LHCN-M2 (cell line): Measurements from ENCODE around the genes SEC23A, PNN, FSCB and MGAT2.

DNA sequence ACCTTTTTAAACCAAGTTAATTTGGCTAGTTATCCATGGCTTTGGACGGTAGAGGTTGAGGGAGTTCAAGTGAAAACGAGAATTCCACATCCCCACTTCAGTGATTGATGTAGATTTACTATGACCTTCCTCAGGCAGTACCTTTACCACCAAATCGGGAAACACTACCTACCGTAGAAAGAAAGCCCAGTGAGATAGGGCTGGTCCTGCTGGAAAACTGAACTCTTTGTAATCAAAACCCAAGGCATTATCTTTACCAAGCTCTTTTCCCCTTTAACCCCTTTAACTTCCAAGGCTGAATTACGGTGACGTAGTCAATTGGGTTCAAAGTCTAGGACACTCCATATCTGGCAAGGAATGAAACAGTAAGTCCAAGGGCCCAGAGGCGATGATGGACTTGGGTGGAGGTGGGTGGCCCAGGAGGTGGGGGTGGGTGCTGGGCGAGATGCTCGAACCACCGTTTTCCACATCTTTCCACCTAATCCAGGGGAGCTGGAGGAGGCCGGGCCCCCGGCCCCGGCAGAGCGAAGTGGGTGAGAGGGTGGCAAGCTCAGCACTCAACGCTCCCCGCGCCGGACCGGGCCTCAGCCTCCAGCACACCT lies 603 bp downstream of the SEC23A start:
- RAMPAGE, long total RNA: no peak

DNA sequence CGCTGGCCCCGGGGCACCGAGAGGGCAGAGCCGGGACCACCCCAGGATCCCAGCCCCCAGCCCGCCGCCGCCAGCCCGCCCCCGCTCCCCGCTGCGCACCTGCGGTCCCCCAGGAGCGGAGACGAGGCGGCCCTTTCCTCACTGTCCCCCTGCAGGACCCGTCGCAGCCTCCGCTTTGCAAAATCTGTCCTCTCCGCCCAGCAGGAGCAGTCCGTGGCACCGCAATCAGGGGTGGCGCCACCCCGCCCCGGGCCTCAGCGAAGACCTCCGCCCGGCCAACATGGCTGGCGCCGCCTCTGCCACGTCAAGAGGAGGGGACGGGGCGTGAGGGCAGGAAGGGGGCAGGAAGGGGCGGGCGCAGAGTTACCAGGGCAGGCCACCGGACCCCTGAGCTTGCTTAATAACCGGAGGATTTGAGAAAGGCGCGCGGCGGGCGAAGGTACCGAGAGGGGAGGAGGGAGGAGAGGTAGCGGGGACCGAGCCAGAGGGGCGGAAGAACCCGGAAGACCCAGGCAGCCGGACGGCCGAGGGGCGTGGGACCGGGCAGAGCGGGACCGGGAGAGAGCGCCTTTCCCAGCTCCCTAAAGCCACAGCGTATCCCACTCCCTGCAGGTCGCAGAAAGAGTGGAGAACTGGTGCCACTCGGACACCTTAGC lies at the start of gene SEC23A:
SEC23A (minus strand) TSS at position 303 of the 656 bp plus-strand sequence.
- RAMPAGE, long total RNA: start-site peak on the minus strand centred at position 262 of the sequence, 89 bp wide, 231 reads

DNA sequence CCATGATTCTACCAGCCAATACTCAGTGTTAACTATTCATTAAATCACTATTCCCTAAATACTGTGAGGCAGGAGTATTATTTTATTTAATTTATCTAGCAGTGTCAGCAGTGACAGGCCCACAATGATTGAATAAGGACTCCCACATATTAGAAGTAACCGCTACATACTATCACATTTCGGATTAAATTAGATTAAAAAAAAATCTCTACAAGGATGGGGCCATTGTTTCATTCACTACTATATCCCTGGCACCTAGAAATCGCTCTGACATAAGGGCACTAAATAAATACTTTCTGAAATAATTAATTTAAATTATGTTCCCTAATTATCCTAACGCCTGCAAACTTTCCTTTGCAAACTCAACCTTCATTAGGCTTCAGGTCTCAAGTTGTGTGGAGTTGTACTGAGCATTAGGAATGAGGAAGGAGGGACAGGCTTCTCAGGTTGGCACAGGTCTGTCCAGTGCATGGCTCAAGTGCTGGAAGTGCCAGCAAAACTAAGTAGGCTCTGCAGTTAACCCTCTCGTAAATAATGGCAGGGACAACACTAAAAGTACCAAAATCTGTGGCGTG lies 856 bp downstream of the TRAPPC6B start:
- RAMPAGE, long total RNA: no peak

DNA sequence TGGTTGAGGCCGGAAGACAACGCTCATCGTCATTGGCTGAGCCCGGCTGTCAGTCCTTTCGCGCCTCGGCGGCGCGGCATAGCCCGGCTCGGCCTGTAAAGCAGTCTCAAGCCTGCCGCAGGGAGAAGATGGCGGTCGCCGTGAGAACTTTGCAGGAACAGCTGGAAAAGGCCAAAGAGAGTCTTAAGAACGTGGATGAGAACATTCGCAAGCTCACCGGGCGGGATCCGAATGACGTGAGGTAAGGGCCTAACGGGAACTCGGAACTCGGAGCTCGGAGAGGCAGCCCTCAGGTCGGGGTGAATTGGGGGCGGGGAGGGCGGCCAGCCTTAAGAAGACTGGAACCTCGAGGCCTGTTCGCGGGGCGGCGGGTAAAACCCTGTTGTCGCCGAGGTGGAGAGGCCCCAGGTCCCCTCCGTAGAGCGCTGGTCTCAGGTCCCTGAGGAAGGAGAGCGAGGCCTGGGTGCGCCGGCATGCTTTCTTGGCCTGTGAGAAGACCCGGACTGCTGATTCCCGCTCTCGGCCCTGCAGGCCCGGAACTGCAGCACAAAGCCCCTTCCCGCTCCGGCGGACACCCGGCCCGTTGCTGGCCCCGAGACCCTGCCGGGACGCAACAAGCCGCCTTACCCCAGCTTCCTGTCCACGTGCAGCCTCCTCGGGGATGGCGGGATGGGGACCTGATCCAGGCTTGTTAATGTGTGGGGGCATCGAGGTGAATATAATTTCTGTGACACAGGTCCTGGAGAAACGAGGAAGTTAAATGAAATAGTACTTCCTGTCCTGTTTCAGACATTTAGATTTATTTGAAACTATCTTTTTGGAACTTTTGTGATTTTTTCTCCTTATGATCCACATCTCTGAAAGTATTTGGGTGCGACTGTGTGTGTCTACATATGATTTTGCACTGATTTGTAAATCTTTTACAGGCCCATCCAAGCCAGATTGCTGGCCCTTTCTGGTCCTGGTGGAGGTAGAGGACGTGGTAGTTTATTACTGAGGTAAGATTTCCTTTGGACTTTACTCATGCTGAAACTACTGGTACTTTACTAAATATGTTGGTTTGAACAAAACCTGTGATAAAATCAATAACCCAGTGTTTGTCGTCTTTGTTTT lies at the start of gene PNN:
PNN (plus strand) TSS at position 103 of the 1,113 bp plus-strand sequence.
- RAMPAGE, long total RNA: no peak

GRCh38 chr14:39184069-39184268 lies 8.9 kb downstream of the PNN start:
- RAMPAGE, long total RNA: no peak

DNA sequence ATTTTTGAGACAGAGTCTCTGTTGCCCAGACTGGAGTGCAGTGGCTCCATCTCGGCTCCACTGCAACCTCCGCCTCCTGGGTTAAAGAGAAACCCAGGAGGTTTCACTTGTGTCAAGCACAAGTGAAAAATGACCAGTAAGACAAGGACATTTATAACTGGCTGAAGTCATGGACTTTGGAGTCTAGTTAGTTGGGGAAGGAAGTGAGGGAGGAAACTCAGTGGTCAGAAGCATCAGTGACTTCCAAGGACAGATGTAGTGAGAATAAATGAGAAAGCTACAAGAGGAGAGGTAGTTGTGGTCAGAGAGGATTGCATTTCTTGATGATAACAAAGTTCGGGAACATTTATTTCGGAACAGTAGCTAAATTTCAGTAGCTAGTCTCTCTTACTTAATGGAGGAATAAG lies 85.3 kb downstream of the FBXO33 start:
- RAMPAGE, long total RNA: no peak

DNA sequence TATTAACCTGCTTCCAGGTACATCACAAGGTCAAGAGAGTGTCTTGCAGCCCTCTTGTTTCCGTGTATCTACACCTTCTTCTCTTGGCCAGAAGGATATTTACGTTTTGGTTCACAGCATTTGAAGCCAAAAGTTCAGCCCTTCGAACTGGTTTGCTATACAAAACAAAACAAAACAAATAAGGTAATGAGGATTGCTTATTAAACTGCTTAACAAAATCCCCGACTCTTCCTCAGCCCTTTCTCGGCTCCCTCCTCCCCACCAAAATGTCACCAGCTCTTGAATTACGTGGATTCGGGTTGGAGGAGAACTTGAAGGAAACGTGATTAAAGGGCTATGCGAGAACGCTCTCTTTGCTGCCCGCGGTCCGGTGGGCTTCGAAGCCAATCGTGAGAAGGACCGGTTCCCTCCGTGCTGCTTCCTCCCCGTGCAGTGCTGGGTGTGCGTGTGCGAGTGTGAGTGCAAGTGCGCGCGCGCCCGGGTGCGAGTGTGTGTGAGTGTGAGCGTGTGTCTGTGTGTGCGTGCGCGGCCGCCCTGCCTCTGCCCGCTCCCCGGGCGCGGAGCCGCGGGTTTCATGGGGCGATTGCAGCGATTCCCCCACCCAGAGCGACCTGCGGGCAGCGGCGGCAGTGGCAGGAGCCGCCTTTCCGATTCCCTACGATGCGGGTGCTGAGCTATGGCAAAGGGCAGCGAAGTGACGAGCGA lies 1.2 kb downstream of the LRFN5 start:
- RAMPAGE, long total RNA: no peak

- RAMPAGE, long total RNA: no peak
These were observed at the start of gene FSCB for GRCh38 chr14:44506995-44507592. Gene FSCB, minus strand, starts transcription at chr14:44507283.

DNA sequence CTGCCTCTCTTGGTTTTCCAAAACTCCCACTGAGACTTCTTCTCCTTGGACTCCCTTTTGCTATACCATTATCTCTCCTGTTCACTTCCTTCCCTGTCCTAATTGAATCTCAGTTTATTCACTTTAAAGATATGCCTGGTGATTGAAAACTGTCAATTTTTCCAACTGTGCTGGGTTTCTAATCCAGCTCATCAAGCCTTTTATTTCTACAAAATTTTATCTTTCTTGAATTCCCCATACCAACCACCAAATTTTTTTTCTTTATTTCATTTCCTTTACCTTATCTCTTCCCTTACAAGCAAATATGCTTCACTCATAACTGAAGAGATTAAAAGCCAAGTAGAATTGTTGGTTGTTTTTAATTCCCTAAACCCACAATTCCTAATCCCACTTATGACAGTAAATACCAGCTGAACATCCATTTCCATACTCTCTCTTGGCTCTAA lies 46.2 kb downstream of the MIS18BP1 start:
- RAMPAGE, long total RNA: no peak

- RAMPAGE, long total RNA: no peak
These were observed 3.0 kb downstream of the MIS18BP1 start for GRCh38 chr14:45249781-45250664.

DNA sequence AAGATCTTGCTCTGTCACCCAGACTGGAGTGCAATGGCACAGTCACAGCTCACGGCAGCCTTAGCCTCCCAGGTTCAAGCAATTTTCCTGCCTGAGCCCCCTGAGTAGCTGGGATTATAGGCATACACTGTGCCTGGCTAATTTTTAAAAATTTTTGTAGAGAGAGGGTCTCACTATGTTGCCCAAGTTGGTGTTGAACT lies 114.3 kb upstream of the MIS18BP1 start:
- RAMPAGE, long total RNA: no peak

GRCh38 chr14:45550833-45552156 lies 298.3 kb upstream of the MIS18BP1 start:
- RAMPAGE, long total RNA: no peak

DNA sequence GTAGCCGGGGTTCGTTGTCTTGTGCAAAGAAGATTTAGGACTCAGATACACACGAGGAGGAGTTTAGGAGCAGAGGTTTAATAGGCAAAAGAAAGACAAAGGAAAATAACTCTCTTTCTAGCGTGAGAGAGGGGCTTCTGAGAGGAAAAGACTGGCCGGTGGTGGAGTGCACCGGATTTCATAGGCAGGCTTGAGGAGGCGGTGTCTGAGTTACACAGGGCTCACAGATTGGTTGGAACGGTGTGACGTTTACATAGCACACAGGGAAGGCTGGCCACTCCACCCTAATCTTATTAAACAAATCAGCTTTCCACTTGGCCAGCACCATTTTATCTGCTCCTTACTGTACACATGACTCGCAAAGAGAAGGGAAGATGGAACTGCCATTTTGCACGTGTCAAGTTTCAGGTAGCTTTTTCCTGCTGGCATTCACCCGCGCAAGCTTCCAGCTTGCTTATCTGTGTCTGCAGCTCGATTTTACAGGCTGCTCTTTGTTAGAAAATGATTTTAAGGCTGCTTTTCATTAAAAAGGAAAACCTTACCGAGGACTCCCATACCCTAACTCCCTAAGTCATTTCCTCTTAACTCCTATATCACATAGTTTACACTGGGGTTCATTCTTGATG lies 587.7 kb downstream of the RPL10L start:
- RAMPAGE, long total RNA: no peak

GRCh38 chr14:49618497-49619498 lies 1.6 kb downstream of the RPL36AL start:
- RAMPAGE, long total RNA: no peak

DNA sequence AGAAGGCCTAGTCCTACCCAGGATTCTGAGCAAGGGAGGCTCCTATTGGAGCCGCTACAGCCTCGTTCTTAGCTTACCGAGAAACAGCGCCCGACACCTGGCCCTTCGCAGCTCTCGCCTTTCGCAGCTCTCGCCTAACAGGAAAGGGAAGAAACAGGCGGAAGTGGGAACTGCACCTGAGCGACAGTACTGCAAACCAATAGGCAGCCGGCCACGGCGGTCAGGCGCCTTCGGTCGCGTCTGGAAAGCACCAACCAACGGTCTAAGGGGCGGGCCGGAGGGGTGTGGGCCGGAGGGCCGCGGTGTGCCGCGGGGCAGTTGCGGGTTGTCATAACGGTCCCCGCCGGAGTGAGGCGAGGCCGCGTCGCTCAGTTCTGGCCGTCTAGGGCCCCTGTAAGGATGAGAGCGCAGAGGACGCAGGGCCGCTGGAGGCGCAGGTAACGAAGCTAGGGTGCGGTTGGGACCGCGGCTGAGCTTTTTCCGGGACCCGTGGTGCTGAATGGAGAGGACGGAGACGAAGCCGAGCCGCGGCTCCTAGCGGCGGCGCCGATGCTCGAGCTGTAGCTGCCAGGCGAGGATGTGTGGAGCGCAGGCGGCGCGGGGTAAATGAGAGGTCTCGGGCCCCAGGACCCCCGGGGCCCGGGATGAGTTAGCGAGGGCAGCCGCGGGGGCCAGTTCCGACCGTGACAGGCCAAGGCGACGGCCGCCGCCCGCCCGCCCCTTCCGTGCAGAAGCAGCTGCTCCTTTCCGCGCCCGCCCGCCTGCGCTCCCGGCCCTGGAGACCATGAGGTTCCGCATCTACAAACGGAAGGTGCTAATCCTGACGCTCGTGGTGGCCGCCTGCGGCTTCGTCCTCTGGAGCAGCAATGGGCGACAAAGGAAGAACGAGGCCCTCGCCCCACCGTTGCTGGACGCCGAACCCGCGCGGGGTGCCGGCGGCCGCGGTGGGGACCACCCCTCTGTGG lies at the start of gene MGAT2:
MGAT2 (plus strand) TSS at position 315 of the 965 bp plus-strand sequence.
- RAMPAGE, long total RNA: start-site peak on the minus strand centred at position 139 of the sequence, 41 bp wide, 2,394 reads

DNA sequence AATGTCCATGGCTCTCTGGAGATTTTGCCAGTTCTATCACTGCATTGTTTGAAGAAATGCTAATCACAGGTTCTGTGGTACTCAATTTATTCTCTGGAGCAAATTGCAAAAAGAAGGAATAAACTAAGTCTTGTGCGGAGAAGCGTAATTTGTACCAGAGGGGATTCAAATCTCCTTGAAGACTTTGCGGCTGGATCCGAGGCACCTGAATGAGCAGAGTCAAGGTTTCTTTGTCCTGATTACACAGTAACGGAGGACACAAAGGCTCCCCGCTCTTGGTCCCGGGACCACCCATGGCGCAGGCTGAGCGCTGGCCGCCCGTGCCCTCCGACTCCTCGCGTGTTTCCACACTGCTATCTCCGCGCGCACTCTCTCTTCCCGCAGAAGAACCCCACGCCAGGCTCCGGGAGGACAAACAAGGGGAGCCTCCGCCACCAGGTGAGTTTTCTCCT lies 1.7 kb downstream of the DNAAF2 start:
- RAMPAGE, long total RNA: no peak

GRCh38 chr14:49766601-49767251 lies 1.2 kb upstream of the KLHDC2 start:
- RAMPAGE, long total RNA: no peak

DNA sequence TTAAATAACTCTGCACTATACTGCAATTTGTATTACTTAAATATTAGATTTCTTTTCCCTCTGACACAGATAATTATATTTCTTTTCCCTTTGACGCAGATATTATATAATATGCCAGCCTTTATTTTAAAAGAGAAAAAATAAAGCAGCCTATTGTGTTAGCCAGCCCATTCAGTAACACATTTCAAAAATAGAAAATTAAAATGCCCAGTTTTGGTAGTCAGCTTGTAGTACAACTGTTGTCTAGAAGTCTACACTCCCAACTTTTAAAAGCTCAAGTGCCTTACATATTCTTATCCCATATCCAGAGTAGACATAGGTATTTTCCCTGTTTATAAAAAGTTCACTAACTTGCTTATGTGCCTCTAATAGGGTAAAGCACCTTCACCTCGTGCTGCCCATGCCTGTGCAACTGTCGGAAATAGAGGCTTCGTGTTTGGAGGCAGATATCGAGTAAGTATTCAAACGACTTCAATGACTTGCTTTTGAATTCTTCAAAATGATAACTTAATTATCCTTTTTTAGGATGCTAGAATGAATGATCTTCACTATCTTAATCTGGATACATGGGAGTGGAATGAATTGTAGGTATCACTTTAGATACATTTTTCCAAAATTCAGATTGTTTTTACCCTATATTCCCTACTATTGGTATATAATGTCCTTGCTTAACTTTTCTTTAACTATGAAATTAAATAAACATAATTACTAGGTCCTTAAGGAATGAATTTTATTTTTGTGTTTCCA lies 11.4 kb downstream of the KLHDC2 start:
- RAMPAGE, long total RNA: no peak

DNA sequence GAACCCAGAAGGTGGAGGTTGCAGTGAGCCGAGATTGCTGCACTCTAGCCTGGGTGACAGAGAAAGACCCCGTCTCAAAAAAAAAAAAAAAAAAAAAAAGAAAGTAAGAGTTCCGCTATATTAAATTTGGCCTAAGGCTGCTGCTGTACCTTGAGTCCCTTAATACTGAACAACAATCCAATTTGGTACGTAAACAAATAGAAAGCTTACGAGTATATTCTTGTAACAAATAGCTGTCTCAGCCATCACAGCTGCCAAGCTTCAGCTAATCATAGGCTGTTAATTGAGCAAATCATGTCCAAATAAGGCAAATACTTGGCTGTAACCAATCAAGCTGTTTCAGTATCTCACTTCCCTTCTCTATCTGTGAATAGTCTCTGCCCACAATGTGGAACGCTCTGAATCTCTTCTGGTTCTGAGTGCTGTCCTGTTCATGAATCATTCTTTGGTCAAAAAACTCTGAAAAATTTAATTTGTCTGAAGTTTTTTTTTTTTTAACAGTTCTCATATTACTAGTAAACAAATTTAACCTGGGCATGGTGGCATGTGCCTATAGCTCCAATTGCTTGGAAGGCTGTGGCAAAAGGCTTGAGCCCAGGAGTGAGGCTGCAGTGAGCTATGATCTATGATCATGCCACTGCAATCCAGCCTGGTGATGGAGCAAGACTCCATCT lies 5.8 kb upstream of the NEMF start:
- RAMPAGE, long total RNA: no peak

DNA sequence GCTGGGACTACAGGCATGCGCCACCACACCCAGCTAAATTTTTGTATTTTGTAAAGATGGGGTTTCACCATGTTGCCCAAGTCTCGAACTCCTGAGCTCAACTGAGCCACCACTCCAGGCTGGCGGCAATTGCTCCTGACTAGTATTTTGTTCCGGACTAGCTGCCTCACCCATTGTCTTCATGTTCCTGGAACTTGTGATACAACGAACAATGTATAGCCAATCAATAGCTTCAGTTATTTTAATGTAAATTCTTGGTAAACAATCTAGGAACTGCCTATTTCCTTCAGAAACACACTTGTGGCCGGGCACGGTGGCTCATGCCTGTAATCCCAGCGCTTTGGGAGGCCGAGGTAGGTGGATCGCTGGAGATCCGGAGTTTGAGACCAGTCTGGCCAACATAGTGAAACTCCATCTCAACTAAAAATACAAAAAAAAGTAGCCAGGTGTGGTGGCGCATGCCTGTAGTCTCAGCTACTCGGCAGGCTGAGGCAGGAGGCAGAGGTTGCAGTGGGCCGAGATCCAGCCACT lies 8.3 kb upstream of the ARF6 start:
- RAMPAGE, long total RNA: no peak